Metastatic Breast Carcinoma in the Brain (tissue), 10 donors: ENCODE measurements around a stretch of chr9.

- PRO-cap, 10 experiments = no peak in any of the 10 experiments
These were observed 113.9 kb upstream of the RUSC2 start for GRCh38 chr9:35376012-35376390.

DNA sequence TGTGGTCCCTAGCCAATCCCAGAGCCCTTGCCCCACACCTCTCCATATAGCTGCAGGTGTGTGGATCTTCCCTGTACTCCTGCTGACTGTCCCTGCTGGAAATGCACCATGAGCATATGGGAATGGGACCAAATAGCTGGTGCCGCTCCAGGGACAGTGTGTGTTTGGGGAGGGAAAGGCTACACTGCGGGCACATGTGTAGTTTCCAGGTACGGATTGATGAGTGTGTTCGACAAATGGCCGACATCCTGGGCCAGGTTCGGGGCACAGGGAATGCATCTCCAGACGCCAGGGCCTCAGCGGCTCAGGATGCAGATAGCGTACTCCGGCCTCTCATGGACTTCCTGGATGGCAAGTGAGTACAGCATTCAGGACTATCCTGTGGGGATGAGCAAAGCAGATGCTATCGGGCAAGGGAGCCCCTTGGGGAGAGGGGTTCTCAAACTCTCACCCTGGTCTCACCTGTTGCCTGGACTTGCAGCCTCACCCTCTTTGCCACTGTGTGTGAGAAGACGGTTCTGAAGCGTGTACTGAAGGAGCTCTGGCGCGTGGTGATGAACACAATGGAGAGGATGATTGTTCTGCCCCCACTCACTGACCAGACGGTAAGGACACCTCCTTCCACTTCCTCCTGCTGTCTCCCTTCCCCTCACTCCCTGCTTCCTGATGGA lies 91.1 kb upstream of the RUSC2 start:
- PRO-cap, 10 experiments = no peak in any of the 10 experiments

GRCh38 chr9:35490863-35491127 lies 884 bp downstream of the RUSC2 start:
- PRO-cap, 10 experiments = peak in 1 of 10 experiments; most common minus-strand start chr9:35491055 (in 1)

GRCh38 chr9:35518889-35519792 lies 29.2 kb downstream of the RUSC2 start:
- PRO-cap, 10 experiments = peak in 5 of 10 experiments; most common plus-strand start chr9:35519323 (in 3); most common minus-strand start chr9:35519163 (in 3)

GRCh38 chr9:35562843-35563390 lies 761 bp downstream of the FAM166B start:
- PRO-cap, 10 experiments = no peak in any of the 10 experiments

- PRO-cap, 10 experiments = no peak in any of the 10 experiments
These were observed 20.8 kb upstream of the TPM2 start for GRCh38 chr9:35710491-35711045.

DNA sequence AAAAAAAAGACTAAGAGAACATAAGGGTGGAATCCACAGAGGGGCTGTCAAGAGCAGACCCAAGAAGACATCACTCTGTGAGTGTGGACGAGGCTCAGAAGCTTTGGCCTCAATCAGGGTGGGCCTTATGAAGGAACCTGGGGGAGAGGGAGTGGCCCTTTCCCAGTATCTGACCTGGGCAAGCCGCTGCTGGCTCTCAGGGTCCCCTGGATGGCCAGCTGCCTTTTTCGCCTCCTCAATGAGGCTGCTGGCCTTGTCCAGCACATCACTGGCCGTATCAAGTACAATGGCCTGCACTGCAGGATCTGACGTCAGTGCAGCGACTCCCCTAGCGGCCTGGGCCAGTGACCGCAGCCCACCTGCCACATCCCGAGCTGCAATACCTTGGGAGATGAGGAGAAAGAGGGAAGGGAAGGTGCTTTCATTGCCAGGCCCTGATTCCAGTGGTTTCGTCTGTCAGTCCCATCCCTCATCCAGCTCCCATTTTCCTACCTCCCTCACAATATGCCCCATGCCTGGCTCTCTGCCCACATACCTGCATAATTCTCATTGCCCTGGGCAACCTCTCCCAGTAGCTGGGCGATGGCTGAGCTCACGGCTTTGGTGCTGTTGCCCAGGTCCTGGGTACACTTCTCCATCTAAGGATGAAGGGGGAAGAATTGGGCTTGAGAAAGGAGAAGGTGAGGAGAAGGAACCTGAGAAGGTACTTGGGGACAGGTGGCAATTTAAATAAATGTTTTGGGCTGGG lies 19.2 kb downstream of the TLN1 start:
- PRO-cap, 10 experiments = no peak in any of the 10 experiments

GRCh38 chr9:35722616-35723048 lies 9.4 kb downstream of the TLN1 start:
- PRO-cap, 10 experiments = no peak in any of the 10 experiments

GRCh38 chr9:35724101-35724511 lies 7.9 kb downstream of the TLN1 start:
- PRO-cap, 10 experiments = no peak in any of the 10 experiments

- PRO-cap, 10 experiments = peak in 5 of 10 experiments; most common plus-strand start chr9:35731920 (in 1); most common minus-strand start chr9:35731970 (in 4)
These were observed 499 bp downstream of the TLN1 start for GRCh38 chr9:35731358-35732034.

GRCh38 chr9:35757754-35758078 lies 3.6 kb upstream of the MSMP start:
- PRO-cap, 10 experiments = peak in 1 of 10 experiments; most common minus-strand start chr9:35757770 (in 1)

- PRO-cap, 10 experiments = peak in 10 of 10 experiments; most common minus-strand start chr9:35829104 (in 3)
These were observed 132 bp upstream of the TMEM8B start for GRCh38 chr9:35828998-35829193.

DNA sequence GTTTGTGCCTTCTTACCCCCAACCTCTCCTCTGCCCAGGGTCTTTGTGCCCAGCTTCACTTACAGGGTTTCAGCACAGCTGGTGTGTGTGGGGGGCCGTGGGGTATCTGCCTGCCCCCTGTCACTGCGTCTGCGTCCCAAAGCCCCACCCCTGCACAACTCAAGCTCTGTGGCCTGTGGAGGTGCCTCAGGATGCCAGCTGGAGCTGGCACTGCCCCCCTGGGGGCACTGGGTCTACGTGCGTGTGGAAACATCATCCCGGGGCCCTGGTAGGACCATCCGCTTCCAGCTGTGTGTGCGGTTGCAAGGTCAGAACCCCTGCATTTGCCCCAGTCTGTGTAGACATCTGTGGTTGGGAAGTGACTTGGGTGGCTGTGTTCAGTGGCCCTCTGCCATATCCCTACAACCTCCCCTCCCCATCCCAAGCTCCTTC lies 12.5 kb downstream of the TMEM8B start:
- PRO-cap, 10 experiments = no peak in any of the 10 experiments

- PRO-cap, 10 experiments = peak in 2 of 10 experiments; most common plus-strand start chr9:35846473 (in 1); most common minus-strand start chr9:35846383 (in 2)
These were observed 17.3 kb downstream of the TMEM8B start for GRCh38 chr9:35846165-35846833.

DNA sequence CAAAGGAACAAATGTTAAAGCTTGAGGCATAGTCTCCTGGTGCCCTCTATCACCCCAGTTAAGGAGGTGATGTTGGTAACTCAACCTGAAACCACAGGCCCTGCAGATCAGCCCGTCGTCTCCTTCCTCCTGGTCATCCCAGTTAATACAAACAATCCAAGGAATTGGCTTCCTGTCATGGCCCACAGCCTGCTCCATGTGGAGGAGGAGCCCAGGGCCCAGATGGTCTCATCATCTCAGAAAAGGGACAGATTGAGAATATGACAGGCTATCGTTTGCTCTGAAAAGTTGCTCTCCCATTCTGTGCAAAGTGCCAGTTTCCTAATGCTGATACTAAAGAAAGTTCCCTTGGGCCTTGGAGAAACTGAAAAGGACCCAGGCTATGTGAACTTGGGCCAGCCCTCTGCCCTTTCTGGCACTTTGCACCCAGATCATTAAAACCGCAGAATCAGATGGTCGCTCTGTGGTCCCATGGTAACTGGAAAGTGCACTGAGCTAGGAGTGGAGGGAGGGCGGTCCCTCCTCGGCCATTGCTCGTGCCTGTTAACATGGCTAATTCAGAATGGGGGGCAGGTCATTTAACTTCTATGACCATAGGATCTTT lies 725 bp upstream of the SPAAR start:
- PRO-cap, 10 experiments = no peak in any of the 10 experiments

DNA sequence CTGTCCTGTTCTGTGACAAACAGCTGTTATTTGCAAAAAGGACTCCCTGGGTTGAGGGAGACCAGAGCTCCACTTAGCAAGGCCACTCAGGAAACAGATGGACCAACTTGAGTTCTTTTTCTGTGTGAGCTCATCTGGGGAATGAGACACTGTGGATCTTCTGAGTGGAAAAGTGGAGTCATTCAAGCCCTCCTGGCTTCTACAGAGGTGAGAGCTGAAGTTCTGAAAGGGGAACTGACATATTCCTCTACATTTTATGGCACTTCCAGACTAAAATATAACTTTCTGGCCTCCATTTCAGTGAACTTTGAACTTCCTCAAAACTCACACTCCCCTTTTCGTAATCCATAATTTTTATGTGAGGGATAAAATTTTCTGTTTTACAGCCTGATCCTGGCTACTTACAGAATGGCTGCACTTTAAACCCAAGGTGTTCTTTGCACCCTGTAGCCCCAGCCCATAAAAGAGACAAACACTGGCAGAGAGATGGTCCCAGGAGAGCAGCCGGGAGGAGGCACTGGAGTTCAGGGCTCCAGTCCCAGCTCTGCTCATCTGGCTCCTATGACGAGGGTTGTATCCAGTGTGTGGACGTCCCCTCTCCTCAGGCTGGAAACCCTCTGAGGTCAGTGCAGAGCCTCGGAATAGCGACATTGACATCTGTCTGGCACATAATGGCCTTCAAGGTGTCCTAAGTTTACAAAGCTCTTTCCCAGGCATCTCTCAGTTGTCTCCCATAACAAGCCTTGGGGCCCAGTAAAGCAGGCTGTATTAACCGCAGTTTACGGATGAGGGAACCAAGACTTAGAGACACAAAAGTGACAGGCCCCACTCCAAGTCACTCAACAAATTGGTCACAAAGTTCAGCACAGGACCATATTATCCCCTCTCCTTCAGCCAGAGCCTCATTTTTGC lies 11.0 kb downstream of the SPAAR start:
- PRO-cap, 10 experiments = no peak in any of the 10 experiments

GRCh38 chr9:35929148-35929626 lies 19.9 kb downstream of the SPAAR start:
- PRO-cap, 10 experiments = no peak in any of the 10 experiments

GRCh38 chr9:36145522-36145989 lies 9.0 kb downstream of the GLIPR2 start:
- PRO-cap, 10 experiments = no peak in any of the 10 experiments

- PRO-cap, 10 experiments = no peak in any of the 10 experiments
These were observed 6.7 kb upstream of the CCIN start for GRCh38 chr9:36162483-36162868.

GRCh38 chr9:36445976-36446590 lies 46.0 kb upstream of the RNF38 start:
- PRO-cap, 10 experiments = no peak in any of the 10 experiments